Melanocyte of skin (primary cell): Measurements from ENCODE around the gene SEL1L2.

DNA sequence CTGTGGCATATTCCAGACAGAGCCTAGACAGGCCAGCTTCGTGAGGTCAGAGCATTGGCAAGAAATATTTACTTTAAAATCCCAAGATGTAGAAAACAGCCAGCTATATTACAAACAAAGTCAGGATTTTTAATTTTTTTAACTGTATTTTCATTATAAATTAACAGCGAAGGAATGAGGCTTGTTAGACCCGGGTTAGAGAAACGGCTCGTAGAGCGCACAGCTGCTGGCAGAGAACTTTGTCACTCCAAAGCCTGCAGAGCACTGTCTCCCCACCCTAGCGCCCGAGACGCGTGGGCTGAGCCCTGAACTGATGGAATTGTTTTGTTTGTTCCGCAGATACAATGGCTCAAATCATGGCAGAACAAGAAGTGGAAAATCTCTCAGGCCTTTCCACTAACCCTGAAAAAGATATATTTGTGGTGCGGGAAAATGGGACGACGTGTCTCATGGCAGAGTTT lies 754 bp downstream of the LAMP5 start:
- CAGE, long polyA plus RNA, 2 experiments = no peak in any of the 2 experiments

GRCh38 chr20:9837892-9838319 lies 970 bp downstream of the PAK5 start:
- CAGE, long polyA plus RNA, 2 experiments = no peak in any of the 2 experiments

GRCh38 chr20:10271177-10271650 lies 52.6 kb downstream of the SNAP25 start:
- CAGE, long polyA plus RNA, 2 experiments = no peak in any of the 2 experiments

DNA sequence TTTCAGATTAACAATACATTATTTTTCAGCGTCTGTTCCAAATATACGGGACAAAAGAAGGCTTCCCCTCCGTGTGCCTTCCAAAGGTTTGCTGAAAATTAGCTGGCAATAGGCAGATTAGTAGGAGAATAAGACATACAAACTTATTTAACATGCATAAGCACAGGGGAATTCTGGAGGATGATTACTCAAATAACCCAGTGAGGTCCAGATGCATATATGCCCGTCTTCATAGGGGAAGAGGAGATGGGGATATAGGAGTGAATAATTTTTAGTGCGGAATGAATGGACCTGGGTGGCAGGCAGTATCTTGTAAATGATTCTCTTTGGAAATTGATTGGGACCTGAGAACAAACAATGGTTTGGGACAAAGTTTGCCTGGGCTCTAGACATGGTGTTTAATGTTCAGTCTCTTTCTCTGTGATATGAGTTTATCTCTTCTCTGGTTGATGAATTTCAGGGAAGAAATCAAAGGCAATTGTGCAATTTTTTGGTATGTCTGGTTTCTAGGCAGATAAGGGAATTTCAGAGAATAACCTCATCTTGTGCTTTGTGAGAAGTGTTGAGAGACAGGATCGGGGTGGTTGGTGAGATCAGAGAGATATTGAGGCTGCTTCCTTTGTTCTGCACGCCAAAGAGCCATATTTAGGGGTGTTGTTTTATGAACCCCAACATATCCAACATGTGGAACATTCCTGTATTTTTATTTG lies 63.8 kb downstream of the MKKS start:
- CAGE, long polyA plus RNA, 2 experiments = no peak in any of the 2 experiments

- CAGE, long polyA plus RNA, 2 experiments = no peak in any of the 2 experiments
These were observed 14.2 kb downstream of the JAG1 start for GRCh38 chr20:10659461-10660054.

DNA sequence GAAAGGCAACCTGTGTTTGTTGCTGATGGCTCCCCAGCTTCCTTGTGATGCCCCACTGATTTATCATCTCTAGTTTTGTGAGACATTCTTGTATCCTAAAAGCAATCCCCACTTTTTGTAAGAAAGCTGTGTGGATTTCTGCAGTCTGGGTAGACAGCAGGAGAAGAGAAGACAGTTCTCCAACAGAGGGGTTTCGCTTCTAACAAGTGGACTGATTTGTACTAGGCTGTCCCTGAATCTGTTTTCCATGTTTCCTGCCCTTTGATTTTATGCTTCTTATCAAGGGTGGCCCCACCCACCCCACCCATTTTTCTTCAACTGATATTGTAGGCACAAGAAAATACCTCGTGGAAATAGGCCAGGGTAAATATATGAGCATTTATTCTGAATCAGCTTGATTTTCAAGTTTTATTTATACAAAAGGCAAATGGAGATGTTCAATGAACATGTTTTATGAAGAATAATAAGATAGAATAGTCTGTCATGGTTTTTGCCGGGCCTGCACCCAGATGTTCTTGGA lies 25.7 kb upstream of the JAG1 start:
- CAGE, long polyA plus RNA, 2 experiments = no peak in any of the 2 experiments

GRCh38 chr20:10784091-10784902 lies 110.5 kb upstream of the JAG1 start:
- CAGE, long polyA plus RNA, 2 experiments = no peak in any of the 2 experiments

GRCh38 chr20:11267296-11267767 lies 593.5 kb upstream of the JAG1 start:
- CAGE, long polyA plus RNA, 2 experiments = no peak in any of the 2 experiments

- CAGE, long polyA plus RNA, 2 experiments = no peak in any of the 2 experiments
These were observed 140.0 kb upstream of the BTBD3 start for GRCh38 chr20:11777453-11778350.

- CAGE, long polyA plus RNA, 2 experiments = no peak in any of the 2 experiments
These were observed 25.5 kb upstream of the BTBD3 start for GRCh38 chr20:11891988-11892779.

GRCh38 chr20:11979361-11979825 lies 61.7 kb downstream of the BTBD3 start:
- CAGE, long polyA plus RNA, 2 experiments = no peak in any of the 2 experiments

- CAGE, long polyA plus RNA, 2 experiments = no peak in any of the 2 experiments
These were observed 248.4 kb downstream of the BTBD3 start for GRCh38 chr20:12165924-12166657.

GRCh38 chr20:12762763-12763076 lies 246.1 kb upstream of the SPTLC3 start:
- CAGE, long polyA plus RNA, 2 experiments = no peak in any of the 2 experiments

- CAGE, long polyA plus RNA, 2 experiments = no peak in any of the 2 experiments
These were observed 1.5 kb downstream of the ISM1 start for GRCh38 chr20:13222581-13222980.

DNA sequence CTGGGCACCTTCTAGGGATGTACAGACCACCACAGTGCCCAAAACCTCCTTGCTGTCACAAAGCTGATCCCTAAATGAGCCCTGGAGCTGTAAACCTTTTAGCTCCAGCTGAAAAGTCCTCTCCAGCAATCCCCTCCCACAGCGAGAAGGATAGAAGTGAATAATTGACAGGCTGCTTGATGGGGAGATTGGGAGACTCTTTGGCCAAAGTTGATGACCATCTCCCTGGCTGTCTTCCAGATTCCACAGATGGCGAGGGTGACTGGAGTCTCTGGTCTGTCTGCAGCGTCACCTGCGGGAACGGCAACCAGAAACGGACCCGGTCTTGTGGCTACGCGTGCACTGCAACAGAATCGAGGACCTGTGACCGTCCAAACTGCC lies 67.2 kb downstream of the ISM1 start:
- CAGE, long polyA plus RNA, 2 experiments = no peak in any of the 2 experiments

DNA sequence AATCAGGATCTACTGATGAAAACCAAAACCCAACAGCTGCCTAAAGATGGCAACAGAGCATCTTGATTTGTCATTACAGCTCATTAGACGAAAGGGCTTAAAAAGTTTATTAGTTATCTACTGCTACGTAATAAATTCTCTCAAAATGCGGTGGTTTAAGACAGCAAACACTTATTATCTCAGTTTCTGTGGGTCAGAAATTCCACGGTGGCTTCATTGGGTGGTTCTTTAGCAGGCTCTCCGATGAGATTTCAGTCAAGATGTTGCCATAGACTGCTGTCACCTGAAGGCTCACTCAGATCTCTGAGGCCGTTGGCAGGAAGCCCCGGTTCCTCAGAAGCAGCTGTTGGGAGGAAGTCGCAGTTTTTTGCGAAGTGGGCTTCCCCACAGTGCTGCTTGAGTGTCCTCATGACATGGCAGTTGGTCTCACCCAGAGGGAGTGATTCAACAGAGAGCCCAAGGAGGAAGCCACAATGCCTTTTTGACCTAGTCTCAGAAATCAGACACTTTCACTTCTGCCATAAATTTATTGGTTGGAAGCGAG lies 208.5 kb downstream of the TASP1 start:
- CAGE, long polyA plus RNA, 2 experiments = no peak in any of the 2 experiments

DNA sequence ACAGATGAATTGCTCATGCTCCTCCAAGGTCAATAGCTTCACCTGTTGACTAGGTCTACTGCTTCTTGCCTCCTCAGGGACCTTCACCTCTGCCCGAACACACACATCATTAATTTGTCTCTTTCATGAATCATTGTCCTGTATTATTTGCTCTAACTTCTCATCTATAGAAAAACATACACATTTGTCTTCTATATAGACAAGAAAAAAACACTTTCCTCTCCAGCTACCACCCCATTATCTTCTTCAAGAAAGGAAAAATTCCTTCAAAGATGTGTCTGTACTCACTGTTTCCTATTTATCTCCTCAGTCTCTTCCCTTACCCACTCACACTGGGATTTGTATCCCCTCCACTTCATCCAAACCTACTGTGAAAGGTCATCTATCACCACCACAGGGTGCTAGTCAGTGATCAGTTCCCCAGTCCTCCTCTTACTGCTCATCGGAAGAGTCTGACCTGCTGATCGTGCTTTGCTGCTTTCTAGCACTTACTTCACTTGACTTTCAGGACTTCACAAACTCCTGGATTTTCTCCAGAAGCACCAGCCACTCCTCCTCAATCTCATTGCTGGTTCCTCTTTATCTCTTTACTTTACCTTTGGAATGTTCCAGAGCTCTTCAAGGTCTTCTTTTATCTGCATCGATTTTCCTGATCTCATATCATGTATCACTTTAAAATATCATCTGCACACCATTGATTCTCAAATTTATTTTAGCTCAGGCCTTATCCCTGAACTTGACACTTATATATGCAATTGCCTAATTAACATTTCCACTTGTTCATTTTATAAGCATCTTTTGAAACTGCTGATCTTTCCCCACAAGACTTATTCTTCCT lies 178.7 kb downstream of the TASP1 start:
- CAGE, long polyA plus RNA, 2 experiments = no peak in any of the 2 experiments

DNA sequence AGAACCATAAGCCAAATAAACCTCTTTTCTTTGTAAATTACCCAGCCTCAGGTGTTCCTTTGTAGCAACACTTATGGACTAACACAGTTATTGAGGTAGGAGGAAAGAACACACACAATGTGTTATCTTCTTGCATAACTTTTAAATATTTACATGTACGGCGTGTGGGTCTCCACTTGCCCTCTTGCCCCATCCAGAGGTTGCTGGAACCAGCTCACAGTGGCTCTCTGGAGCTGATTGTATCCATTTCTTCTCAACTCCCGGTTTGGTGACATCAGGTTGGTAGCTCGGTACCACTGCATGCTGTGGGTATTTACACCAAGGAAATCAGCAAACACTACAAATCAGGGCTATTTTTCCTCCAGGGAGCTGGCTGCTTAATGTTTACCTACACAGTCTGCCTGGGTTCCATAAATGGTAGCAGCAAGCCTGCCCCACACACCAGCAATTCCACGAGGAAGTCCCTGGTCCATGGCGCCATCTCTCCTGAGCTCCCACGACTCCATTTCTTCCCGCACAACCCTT lies 54.3 kb upstream of the TASP1 start:
- CAGE, long polyA plus RNA, 2 experiments = no peak in any of the 2 experiments

GRCh38 chr20:13990433-13990997 lies at the start of gene SEL1L2:
TSS of gene SEL1L2 (minus strand) at chr20:13990614.
- CAGE, long polyA plus RNA, 2 experiments = no peak in any of the 2 experiments

DNA sequence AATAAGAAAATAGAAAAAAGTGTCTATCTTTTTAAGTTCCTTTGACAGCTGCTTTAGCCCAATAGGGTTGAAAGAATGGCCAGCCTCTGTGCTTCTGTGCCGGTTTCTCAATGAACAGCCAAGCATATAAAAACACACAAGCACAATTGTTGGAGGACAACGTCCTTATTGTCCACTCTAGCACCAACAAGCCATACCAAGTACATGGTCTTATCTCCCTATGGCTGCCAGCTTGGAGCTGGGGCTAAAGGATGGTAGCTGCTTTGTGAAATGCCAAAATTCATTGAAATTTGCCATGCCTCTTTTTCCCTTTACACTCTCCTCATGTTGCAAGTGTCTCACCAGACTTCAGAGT lies 50.0 kb upstream of the FLRT3 start:
- CAGE, long polyA plus RNA, 2 experiments = no peak in any of the 2 experiments